GM23338 (cell line): ENCODE data around the gene FBLL1.

GRCh38 chr5:159511430-159511942 lies 181.2 kb upstream of the IL12B start:
- PRO-cap = no peak
- RAMPAGE, long total RNA = no peak

GRCh38 chr5:160169851-160170258 lies 50.6 kb upstream of the PWWP2A start:
- PRO-cap = no peak
- RAMPAGE, long total RNA = no peak

DNA sequence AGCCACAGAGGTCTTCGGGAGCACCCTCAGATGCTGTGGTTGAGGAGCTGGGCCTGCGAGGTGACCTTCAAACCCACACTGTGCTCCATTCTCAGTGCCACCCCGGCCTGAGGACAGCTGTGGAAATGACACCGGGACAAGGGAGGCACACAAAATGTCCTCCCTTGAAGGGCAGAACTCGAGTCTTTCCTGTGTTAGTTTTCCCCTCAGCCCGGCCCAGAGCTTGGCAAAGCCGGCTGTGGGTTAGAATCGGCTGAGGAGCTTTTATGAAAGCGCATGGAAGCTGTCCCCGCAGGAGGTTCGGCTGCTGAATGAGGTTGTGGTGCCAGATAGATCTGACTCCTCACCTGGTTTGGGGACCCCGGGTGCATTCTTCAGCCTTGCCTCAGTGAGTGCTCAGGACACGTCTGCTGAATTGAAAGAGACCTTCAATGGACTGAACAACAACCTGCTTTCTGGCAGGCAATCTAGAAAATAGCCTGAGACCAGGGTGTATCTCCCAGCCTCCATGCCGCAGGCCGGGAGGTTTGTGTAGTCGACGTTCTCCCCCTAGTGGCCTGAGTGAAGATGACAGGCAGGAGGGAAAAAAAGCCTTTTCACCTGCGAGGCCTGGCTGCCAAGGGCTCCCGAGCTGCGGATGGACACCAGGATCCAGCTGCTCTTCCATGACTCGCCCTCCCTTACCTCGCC lies 25.3 kb downstream of the C1QTNF2 start:
- PRO-cap = unidirectional peak, plus-strand start at position 70 of the sequence; bidirectional peak, plus-strand start at position 246 of the sequence, minus-strand start at position 268 of the sequence; unidirectional peak, minus-strand start at position 313 of the sequence; unidirectional peak, minus-strand start at position 409 of the sequence
- RAMPAGE, long total RNA = no peak

- PRO-cap = unidirectional peak, plus-strand start at chr5:160439411
- RAMPAGE, long total RNA = no peak
Observed at GRCh38 chr5:160439090-160439714, 17.5 kb downstream of the PTTG1 start.

- PRO-cap = no peak
- RAMPAGE, long total RNA = no peak
Observed at GRCh38 chr5:160467096-160468467, 45.9 kb downstream of the PTTG1 start.

GRCh38 chr5:160470670-160471493 lies 49.2 kb downstream of the PTTG1 start:
- PRO-cap = no peak
- RAMPAGE, long total RNA = no peak

GRCh38 chr5:160694862-160695437 lies 157.1 kb downstream of the ATP10B start:
- PRO-cap = no peak
- RAMPAGE, long total RNA = no peak

- PRO-cap = no peak
- RAMPAGE, long total RNA = no peak
Observed at GRCh38 chr5:162268756-162269260, 201.2 kb downstream of the GABRG2 start.

- PRO-cap = bidirectional peak, plus-strand start at chr5:163437595, minus-strand start at chr5:163437289
- RAMPAGE, long total RNA = no peak
Observed at GRCh38 chr5:163436833-163437441, 458 bp upstream of the CCNG1 start.

DNA sequence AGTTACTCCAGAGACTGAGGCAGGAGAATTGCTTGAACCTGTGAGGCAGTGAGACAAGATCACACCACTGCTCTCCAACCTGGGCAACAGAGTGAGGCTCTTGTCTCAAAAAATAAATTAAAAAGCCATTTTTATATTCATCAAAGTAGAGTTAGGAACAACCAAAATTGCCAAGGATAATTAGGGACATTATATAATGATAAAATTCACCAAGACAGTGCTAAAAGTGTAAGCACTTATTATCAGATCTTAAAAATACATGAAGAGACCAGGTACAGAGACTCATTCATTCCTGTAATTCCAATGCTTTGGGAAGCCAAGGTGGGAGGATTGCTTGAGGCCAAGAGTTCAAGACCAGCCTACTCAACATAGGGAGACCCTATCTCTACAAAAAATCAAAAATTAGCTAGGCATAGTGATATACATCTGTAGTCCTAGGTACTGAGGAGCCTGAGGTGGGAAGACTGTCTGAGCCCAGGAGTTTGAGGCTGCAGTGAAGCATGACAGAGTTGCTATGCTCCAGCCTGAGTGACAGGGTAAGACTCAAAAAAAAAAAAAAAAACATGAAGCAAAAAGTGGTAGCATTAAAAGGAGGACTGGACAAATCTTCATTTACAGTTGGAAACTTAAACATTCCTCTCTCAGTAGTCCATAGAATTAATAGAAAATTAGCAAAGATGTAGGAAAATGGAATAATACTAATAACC lies 9.7 kb downstream of the CCNG1 start:
- PRO-cap = no peak
- RAMPAGE, long total RNA = no peak

DNA sequence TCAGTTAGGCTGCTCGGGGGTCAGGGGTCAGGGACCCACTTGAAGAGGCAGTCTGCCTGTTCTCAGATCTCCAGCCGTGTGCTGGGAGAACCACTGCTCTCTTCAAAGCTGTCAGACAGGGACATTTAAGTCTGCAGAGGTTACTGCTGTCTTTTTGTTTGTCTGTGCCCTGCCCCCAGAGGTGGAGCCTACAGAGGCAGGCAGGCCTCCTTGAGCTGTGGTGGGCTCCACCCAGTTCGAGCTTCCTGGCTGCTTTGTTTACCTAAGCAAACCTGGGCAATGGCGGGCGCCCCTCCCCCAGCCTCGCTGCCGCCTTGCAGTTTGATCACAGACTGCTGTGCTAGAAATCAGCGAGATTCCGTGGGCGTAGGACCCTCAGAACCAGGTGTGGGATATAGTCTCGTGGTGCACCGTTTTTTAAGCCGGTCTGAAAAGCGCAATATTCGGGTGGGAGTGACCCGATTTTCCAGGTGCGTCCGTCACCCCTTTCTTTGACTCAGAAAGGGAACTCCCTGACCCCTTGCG lies 833.8 kb upstream of the TENM2 start:
- PRO-cap = unidirectional peak, plus-strand start at position 285 of the sequence
- RAMPAGE, long total RNA = no peak

DNA sequence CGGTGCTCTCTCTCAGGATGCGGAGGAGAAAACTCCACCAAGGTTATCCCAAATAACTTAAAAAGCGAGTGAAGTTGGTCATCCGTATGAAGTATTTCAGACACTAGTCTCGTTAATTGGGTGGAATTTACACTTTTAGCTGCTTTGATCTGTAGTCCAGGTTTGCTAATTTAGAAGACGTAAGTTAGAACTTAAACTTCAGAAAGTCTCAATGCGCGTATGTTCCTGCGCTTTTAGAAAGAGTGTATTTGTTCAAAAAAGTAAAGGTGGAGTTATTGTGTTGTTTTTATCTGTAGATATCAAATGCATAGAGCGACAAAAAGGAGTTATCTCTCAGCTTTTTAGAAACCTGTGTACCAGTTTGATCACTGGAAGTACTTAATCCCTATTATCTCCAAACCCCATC lies 654.0 kb upstream of the TENM2 start:
- PRO-cap = no peak
- RAMPAGE, long total RNA = no peak

DNA sequence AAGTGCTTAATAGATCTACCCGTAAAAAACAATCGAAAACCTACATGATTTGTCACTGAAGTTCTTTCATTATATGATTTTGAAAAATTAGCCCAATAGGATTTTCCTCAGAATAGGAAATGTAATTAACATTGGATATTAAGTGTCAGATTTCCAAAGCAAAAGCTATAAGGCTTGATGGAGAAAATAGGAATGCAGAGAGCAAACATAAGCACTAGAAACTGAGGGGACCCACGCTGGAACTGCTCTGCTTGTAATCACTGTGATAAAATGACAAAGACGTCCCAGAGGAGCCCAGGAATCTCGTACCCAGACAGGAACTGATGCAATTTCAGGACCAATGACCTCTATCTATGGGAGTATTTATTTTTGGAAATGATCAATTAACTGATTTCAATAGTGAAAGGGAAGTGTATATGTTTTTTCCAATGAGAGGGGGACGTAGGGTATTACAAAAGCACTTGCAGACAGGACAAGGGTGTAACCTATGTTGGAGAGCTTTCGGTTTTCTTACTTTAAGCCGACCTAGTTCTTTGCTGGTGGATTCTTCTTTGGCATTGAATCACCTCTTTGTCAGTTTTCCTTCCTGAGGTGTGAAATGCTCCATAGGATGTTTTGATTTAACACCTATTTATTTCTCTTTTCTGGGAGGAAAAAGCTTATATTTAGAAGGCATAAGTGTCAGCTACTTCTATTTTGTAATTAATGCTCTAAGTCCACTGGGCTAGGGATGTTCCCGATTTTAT lies 598.2 kb downstream of the TENM2 start:
- PRO-cap = bidirectional peak, plus-strand start at position 263 of the sequence, minus-strand start at position 272 of the sequence; bidirectional peak, plus-strand start at position 500 of the sequence, minus-strand start at position 322 of the sequence
- RAMPAGE, long total RNA = no peak

DNA sequence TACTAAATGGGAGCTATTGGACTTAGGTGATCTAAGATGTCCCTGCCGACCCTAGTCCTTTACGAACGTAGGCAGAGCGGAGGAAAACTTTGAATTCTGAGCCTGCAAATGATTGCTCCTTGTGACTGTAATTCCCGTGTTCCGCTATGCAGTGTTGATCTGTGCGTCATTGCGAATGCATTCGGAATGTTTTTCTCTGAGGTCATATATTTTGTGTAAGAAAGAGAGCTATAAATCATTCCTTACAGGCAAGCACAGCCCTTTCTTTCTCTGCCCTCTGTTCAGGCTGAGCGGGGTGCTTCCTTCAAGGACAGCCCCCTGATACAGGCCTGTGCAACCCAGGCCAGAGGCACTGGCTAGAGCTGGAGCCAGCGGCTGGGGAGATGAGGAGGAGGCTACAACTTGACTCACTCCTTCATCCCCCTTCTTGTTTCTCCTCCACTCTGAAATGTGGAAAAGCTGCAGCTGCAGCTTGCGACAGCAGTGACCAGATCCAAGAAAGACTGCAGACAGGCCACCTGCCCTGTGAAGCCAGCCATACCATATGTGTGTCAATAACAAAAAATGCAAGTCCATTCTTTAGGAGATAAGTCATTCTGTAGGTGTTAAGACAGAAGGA lies 345.8 kb upstream of the WWC1 start:
- PRO-cap = no peak
- RAMPAGE, long total RNA = no peak

GRCh38 chr5:168087606-168088131 lies 203.8 kb upstream of the WWC1 start:
- PRO-cap = no peak
- RAMPAGE, long total RNA = no peak

- PRO-cap = no peak
- RAMPAGE, long total RNA = no peak
Observed at GRCh38 chr5:168165203-168166106, 126.0 kb upstream of the WWC1 start.

DNA sequence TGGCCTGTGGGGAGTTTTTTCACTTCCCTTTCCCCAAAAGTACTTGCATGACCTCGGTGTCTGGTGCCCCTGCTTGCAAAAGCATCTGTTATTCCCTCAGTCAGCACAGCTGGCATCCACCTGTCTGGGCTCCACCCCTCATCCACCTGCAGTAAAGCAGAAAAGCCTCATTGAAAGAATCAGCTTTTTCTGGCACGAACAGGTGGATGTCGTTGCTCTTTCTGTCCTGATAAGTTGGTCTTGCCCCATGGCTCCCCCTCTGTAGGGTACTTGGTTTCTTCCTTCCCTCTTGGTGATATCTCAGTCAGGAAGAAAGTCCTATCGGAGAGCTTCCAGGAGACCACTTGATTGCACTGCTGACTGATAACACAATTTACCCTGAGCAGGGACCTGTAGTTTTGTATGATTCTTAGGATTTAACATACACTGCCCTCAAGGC lies 37.4 kb downstream of the WWC1 start:
- PRO-cap = bidirectional peak, plus-strand start at position 324 of the sequence, minus-strand start at position 83 of the sequence
- RAMPAGE, long total RNA = no peak

- PRO-cap = bidirectional peak, plus-strand start at chr5:168529305, minus-strand start at chr5:168529290
- RAMPAGE, long total RNA = no peak
Observed at GRCh38 chr5:168528879-168529474, at the start of gene FBLL1. TSS of gene FBLL1 (plus strand) at chr5:168529305.

DNA sequence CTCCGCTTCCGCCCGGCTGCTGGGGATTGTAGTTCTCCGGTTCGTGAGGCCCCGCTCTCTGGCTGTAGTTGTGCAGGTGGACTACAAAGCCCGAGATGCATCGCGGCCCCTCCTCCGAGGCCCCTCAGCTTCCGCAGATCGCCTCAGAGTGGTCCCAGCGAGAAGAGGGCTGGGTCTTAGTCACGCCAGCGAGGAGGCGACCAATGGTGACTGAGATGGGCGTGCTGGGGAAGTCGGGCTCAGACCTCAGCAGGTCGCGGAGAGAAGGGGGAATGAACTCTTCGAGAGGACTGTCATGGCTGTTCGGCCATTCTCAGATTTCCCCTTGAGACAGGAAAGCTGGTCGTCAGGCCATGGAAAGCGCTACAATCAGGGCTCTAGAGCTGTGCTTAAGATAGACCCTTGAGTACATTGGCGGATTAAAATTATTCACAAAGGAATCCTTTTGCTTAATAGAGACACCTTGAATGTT lies 523 bp upstream of the PANK3 start:
- PRO-cap = bidirectional peak, plus-strand start at position 260 of the sequence, minus-strand start outside the sequence
- RAMPAGE, long total RNA = no peak

DNA sequence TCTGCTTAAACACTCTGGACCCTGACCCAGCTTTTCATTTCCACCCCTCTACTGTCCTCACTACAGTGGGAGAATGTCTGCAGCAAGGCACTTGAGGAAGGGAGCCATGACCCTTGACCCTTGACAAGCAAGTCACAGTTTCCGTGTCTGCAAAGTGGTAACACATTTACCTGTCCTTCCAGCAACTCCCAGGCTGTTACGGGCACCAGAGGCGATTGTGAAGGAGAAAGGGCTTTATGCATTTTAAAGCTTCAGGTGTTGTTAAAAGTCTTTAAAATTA lies 88.3 kb upstream of the PANK3 start:
- PRO-cap = no peak
- RAMPAGE, long total RNA = no peak